Measurements from ENCODE around the genes FBXO11 and CHAC2.

DNA sequence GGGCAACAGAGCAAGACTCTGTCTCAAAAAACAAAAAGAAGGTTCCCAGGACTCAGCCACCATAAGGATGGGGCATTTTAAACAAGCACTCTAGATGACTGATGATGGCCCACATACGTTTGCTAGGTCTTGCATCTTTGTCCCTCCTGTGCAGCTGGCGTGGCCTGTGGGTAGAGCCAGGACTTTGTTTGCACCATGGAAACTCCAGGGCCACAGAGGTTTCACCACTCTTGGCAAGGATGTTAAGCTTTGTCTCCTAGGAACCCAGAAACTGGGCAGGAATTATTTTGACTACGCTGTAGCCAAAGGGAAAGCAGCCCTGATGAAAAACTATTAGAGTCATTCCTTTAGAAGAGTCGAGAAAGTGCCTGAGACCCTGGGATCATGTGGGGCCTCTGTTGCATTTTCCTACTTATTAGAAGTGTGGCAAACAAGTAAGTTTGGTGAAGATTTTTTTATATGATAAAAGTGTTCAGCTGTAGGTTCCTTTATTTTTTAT lies 54.2 kb upstream of the CALM2 start:
- PRO-cap, result no peak
- RAMPAGE, long total RNA, 4 experiments, result no peak in any of the 4 experiments

- PRO-cap, result no peak
- RAMPAGE, long total RNA, 4 experiments, result no peak in any of the 4 experiments
Measured at GRCh38 chr2:47486932-47487700, 83.7 kb downstream of the KCNK12 start.

DNA sequence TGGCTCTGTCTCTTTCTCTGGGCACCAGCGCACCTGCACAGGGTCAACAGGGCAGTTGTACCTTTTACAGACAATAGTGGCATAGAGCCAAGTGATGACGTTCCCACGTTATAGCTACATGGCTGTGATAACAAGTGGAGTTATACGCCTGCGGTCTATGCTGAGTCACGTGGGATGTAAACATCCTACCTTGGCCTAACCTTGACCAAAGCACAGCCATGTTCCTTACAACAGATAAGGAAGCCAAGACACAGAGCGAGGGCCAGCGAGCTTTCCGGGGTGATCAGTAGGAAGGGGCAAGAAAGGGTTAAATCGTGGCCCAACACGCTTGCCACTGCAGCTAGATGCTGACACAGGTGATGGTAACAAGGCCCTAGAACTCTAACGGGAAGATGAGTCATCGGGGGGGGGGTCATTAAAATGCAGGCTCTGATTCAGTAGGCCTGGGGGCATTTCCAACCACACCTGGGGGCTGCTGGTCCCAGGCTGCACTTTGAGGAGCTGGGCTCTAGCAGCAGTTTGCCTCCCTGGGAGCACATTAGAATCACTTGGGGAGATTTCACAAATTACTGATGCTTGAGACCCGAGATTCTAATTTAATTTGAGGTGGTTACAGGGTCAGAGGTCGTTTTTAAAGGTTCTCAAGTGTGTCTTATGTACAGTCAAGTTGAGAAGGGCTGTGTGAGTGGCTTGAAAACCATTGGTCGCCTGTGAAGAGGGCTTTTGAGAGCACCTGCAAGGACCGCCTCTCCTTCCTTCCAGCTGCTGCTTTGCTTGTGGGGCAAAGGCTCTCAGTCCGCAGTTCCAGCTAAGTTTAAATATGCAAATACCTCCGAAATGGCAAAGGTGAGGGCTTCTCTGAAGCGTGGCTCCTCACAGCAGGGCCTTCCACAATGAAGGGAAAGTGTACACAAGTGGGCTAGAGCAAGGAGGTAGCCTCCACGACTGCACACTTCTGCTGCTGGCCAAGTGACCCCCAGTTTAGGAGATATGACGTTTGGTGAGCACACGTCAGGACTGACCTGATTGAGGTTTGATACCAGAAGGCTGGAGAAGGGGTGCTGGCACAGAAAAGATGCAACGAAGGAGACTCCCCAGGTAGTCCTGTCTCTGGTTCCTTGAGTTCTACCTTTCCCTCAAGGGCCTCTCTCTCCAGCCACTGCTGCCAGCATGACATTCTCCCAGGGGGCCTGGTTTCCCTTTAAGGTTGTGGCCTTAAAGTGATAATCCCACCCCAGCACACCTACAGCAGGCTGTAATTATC lies 84.2 kb upstream of the KCNK12 start:
- PRO-cap, result no peak
- RAMPAGE, long total RNA, 4 experiments, result no peak in any of the 4 experiments

DNA sequence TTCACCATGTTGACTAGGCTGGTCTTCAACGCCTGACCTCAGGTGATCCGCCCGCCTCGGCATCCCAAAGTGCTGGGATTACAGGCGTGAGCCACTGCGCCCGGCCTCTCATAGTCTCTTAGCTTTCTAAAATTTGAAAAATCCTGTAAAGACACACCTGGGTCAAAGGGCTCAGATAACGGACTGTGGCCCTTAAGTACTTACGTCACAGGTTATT lies 794 bp upstream of the MSH6 start:
- PRO-cap, result no peak
- RAMPAGE, long total RNA, 4 experiments, result no peak in any of the 4 experiments

DNA sequence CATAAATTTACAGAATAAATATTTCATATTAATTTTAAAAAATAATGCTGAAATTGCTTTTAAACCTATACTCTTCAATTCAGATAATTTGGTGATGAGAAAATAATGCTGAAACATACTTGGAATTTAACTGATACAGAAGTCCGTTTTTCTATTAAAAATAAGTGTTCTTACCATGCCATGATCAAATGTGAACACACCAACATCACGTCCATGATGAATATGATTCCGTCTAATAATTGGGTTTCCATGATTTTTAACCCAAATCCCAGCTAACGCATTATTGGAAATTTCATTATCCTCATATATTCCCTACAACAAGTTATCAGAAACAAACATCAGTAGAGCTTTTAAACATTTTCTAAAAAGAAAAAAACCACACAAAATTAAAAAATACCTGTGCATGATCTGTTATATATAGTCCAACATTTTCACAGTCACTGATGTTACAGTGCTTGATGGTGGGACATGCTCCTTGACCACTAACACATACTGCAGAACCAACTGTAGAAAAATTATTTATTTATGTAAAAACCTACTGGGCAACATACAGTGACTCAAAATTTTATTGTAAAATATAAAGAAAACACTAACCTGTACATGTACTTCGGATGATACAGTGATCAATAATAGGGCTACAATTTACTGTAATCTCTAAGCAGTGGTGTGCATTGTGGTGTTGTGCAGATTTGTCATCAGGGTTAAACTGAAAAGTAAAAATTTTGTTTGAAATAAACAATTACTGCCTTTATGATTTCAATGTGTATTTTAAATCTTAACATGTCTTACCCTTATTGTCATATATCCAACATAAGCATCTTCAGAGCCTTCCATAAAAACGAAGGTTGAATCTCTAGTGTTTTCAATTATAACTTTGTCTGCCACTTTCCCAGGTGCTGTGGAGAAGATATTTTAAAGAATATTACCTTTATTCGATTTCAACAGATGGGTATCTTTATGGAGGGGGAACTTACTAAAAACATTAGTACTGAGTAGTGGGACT lies 49.5 kb downstream of the MSH6 start:
- PRO-cap, result no peak
- RAMPAGE, long total RNA, 4 experiments, result no peak in any of the 4 experiments

DNA sequence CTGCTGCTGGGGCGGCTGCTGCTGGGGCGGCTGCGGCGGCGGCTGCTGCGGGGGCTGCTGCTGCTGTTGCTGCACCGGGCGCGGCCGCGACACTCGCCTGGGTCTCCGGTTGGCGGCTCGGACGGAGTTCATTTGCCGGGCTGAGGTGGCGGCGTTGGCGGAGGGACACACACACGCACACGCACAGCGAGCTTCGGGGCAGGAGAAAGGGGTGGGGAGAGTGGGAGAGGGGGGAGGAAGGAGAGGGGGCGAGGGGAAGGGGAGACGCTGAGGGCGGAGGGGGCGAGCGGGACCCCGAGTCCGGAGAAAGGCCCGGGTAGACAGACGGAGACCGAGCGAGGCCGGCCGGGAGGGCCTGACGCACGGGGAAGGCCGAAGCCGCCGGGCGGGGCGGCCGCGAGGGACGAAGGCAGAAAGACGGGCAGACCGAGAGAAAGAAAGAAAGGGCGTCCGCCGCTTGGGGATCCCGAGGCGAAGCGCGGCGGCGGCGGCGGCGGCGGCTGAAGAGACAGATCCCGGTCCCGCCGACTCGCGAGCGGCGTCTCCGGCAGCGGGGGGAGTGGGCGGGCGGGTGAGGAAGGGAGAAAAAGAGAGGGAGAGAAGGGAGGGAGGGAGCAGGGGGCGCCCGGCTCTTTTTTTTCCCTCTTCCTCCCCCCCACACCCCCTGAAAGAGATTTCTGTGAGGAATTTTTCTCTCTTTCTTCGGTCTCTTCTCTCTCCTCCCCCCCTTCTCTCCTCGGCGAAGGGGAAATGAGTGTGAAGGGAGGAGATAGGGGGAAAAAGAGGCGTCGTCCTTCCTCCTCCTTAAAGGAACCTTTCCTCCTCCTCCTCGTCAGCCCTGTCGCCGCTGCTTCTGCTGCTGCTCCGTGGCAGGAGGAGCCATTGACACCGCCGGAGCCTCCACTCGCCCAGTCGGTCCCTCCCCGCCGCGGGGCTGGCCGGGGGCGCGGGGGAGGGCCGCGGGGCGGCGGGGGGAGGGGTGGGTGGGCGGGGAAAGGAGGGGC lies at the start of gene FBXO11:
Gene FBXO11, minus strand, starts transcription at position 910 of the 1,004 bp plus-strand sequence.
- PRO-cap, result bidirectional peak, plus-strand start at position 297 of the sequence, minus-strand start at position 134 of the sequence; bidirectional peak, plus-strand start at position 511 of the sequence, minus-strand start at position 544 of the sequence; bidirectional peak, plus-strand start outside the sequence, minus-strand start at position 751 of the sequence
- RAMPAGE, long total RNA, 4 experiments, result start-site peak on the minus strand in 1 of 4 experiments, centred at position 906 of the sequence, 35 reads per replicate

DNA sequence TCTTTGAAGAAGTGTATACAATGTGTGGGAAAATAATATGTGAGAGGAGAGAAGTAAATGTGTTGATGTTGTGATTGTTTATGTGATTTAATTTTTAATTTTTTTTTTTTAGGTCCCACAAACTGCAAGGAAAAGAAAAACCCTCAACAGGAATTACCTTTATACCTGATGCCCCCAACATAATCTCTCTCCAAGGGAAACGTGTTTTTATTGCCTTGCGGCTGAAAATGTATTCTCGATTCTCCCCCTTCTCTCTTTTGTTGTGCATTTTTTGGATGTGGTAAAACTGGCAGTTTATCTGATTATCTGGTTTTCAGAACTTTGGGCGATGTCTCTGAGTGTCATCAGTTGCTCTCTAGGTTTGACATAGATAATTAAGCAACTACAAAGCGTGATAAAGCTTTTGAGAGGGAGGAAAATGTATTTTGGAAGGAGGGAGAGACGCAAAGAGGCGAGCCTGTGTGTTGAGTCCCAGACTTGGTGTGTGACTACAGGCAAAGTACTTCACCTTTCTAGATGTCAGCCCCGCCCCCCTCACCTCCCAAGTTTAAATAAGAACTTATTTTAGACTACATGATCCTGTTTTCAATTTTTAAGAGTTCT lies 1.0 kb upstream of the FBXO11 start:
- PRO-cap, result unidirectional peak, minus-strand start at position 486 of the sequence
- RAMPAGE, long total RNA, 4 experiments, result no peak in any of the 4 experiments

DNA sequence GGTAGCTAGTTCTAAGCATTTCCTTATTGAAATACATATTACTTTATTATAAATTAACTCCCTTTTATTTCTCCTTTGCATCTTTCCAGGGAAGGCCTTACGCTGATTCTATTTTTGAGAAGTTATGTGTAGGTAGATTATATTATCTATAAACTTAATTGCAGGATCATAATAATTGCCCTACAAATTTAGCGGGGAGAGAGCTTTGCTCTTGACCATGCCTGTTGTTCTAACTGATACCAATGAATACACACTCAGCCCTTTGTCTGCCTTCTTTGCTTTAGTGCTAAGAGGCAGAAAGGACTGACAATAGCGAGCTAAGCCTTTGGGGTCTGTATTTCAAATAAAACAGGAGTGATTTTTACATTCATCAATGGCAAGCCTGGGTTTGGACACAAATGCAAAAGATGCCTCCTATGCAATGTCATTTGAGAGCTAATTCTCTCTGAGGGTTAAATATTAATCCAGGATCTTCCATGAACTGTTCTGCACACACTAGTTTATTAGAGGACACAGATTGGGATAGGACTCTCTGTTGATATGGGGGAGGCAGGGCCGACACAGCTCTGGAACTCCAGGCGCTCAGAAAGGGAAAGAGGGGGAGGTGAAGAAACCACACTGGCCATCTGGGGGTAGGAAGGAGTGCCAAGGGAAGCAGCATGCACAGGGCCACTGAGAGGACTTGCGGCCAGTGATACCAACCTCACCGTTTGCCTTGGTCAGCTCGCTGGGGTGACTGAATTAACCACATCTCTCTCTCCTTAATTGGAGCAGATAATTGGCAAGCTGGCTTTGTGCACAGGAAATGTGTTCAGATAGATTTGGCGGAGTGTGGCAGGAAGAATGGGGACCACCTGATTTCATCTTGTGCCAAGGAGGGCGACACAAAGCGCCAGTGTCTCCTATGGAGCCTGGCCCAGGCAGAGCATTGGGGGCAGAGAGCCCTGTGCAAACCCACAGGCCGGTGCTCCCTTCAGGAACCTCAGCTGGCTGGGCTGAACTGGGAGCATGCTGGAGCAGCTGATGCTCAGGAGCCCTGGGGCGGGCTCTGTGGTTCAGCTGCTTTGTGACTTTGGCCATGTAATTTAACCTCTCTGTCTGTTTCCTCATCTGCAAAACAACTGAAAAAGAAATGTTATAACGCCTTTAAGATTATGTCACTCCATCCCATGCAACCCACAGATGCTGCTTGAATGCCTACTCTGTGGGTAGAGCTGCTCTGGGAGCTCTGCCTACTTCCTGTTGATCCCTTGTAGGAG lies 25.6 kb upstream of the PPP1R21 start:
- PRO-cap, result no peak
- RAMPAGE, long total RNA, 4 experiments, result no peak in any of the 4 experiments

DNA sequence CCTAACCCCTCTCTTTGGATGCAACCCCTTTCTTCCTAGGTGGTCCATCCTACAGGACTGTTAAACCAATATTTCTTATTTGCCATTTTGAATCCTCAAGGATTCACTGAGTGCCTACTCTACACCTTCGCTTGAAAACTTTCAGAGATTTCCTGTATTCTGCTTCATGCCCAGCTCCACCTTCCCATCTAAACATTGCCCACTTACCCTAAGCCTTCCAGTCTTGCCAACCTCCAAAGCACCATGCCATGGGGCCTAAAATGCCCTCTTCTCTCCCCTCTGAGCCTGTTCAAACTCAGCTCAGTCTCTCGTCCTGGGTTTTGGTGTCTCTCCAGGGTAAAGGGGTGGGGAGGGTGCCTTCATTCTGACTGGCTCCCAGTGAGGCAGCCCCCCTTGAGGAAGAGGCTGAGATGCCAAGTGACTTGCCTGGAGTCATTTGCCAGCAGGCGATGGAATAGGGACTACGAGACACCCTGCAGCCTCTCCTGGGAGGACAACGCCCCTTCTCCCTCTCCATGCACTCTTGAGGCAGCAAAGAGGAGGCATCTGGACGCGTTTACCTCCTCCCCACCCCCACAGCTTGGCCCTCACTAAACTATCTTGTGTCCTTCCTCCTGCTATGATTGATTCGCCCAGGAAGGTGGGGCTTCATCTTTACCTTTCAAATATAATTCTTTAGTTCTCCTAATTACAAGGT lies 858 bp upstream of the STON1 start:
- PRO-cap, result bidirectional peak, plus-strand start at position 436 of the sequence, minus-strand start at position 310 of the sequence
- RAMPAGE, long total RNA, 4 experiments, result start-site peak on the minus strand in 2 of 4 experiments, centred at positions 304 to 306 of the sequence, 6 to 9 reads per replicate

DNA sequence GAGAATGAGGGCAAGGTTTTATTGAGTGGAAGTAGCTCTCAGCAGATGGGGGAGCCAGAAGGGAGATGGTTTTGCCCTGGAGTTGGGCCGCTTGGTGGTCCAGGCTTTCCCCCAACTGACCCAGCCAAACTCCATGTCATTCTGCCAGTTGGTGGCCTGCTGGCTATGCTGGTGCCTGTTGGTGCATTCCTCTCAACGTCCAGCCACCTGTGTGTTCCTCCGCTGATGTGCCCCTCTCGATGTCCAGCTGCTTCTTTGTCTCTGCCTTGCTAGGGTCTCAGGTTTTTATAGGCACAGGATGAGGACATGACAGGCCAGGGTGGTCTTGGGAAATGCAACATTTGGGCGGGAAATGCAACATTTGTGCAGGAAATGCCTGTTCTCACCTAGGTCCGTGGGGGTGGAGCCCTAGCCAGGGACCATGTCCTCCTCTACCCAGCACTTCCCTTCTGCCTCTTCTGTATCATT lies 424.6 kb upstream of the FSHR start:
- PRO-cap, result no peak
- RAMPAGE, long total RNA, 4 experiments, result no peak in any of the 4 experiments

- PRO-cap, result no peak
- RAMPAGE, long total RNA, 4 experiments, result no peak in any of the 4 experiments
Measured at GRCh38 chr2:50614398-50614597, 417.6 kb downstream of the NRXN1 start.

DNA sequence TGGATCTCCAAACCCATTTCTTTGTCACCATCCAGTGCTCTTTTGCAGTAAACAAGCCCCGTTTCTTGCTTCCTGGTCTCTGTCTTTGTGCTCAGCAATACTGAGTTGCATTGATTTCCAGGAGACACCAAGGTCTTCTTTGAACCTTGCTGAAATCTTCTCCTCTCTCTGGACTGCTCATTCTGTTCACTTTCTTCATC lies 139.6 kb upstream of the NRXN1 start:
- PRO-cap, result no peak
- RAMPAGE, long total RNA, 4 experiments, result no peak in any of the 4 experiments

GRCh38 chr2:51648961-51649246 lies 617.0 kb upstream of the NRXN1 start:
- PRO-cap, result no peak
- RAMPAGE, long total RNA, 4 experiments, result no peak in any of the 4 experiments

DNA sequence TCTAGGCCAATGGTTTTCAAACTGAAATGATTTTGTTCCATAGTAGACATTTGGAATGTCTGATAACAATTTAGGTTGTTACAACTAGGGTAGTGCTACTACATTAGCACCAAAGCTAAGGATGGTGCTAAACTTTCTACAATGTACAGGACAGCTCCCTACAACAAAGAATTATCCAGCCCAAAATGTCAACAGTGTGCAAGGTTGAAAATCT lies 1367.0 kb upstream of the CHAC2 start:
- PRO-cap, result no peak
- RAMPAGE, long total RNA, 4 experiments, result no peak in any of the 4 experiments

GRCh38 chr2:53767714-53768575 lies at the start of gene CHAC2:
Gene CHAC2, plus strand, starts transcription at chr2:53767804.
- PRO-cap, result bidirectional peak, plus-strand start at chr2:53767824, minus-strand start at chr2:53767527
- RAMPAGE, long total RNA, 4 experiments, result start-site peak on the plus strand in 3 of 4 experiments, at chr2:53767776-53767862 at its widest, 22 to 86 reads per replicate

DNA sequence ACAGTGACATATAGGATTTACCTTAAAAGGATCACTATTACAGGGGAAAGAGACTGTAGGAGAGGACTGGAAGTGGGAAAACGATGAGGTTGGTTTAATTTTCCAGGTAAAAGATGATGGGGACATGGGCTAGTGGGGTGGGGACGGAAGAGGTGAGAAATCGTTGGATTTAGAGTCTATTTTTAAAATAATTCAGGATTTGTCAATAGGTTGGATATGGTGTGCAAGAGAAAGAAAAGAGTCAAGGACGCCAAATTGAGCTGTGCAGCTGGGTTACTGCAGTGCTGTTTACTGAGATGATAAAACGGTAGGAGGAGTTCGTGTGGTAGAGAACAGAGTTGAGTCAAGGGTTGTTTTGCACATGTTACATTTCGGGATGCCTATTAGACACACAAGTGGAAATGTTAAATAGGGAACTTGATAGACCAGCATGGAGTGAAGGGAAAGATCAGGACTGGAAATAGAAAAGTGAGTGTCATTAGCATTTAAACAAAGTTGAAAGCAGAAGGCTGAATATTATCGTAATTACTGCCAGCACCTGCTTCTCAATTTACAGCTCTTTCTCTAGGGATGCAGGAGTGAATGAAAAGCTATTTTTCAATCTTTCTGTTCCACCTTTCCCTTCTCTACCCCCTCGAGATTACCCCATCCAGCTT lies 30.5 kb downstream of the GPR75 start:
- PRO-cap, result no peak
- RAMPAGE, long total RNA, 4 experiments, result no peak in any of the 4 experiments

GRCh38 chr2:53864868-53865582 lies 5.3 kb upstream of the GPR75 start:
- PRO-cap, result no peak
- RAMPAGE, long total RNA, 4 experiments, result no peak in any of the 4 experiments

DNA sequence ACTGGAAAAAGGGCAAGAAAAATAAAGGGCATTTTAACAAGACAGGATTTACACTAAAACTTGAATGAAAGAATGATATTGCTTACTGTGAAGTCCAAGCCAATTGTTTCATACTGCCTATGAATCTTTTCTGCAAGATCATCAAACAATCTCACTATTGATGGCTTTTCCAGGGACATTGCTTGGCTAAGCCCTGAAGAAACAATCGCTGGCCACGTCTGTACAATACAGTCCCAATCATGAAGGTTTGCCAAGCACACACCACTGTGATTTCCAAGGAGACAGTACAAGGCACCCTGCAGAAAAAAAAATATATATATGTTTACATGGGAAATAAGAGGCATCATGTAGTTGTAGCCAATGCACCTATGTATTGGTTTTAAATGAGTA lies 41.5 kb upstream of the GPR75 start:
- PRO-cap, result no peak
- RAMPAGE, long total RNA, 4 experiments, result no peak in any of the 4 experiments

- PRO-cap, result bidirectional peak, plus-strand start at chr2:53970192, minus-strand start at chr2:53970111; bidirectional peak, plus-strand start at chr2:53970614, minus-strand start at chr2:53970506
- RAMPAGE, long total RNA, 4 experiments, result no peak in any of the 4 experiments
Measured at GRCh38 chr2:53969776-53970579, 815 bp downstream of the PSME4 start.

GRCh38 chr2:53994600-53995270 lies 23.8 kb downstream of the ACYP2 start:
- PRO-cap, result no peak
- RAMPAGE, long total RNA, 4 experiments, result no peak in any of the 4 experiments

Measured in esophagus muscularis mucosa (tissue), 4 donors.